Hair follicle dermal papilla cell (primary cell): ENCODE measurements around the genes HSPB2 and PLET1.

DNA sequence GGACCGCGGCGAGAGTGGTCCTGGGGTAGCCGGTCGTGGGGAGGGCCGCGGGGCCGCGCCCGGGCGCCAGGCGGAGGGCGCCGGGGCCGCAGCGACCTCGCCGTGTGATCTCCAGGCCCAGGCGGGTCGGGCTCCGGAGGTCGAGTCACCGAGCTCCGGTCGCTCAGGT, 155 bp downstream of the ZC3H12C start:
- CAGE, long polyA plus RNA, result no peak

DNA sequence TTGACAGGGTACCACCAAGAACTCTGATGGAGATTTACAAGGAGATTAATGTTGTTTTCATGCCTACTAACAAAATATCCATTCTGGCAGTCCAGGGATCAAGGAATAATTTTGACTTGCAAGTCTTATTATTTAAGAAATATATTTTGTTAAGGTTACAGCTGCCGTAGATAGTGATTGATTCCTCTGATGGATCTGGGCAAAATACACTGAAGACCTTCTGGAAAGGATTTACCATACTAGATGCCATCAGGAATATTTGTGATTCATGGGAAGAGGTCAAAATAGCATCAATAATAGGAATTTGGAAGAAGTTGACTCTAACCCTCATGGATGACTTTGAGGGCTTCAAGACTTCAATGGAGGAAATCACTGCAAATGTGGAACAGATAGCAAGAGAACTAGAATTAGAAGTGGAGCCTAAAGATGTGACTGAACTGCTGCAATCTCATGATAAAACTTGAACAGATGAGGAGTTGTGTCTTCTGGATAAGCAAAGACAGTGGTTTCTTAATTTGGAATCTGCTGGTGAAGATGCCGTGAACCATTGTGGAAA, 8.9 kb downstream of the ZC3H12C start:
- CAGE, long polyA plus RNA, result no peak

DNA sequence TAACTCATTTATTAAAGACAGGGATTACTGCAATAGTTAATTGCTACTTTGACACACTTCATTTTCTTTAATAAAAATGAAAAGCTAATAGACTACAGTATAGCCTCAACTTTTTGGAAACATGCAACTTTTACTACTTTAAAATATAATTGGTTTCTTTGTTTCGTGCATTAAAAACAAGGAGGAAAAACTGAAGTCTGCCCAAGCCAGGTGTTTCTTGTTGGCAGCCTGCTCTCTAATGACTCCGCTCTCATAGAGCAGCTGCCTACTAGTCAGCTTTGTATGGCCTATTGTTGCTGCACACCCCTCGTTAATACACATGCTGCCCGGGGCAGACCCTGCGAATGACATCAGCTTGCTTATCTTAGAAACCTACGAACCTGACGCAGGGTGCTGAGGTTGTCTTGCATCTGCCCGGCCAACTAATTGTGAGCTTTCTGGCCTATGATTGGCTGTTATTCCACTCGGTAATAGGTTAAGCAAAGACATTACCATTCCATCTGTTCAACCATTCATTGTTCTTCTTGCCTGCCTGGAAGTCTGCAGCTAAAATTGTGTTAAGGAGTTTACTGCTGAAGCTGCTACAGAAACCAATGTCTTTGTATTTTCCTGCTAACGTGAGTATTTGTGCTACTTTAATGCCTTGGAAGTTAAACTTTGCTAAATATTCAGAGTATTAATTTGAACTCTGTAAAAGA, 37.4 kb downstream of the ZC3H12C start:
- CAGE, long polyA plus RNA, result no peak

DNA sequence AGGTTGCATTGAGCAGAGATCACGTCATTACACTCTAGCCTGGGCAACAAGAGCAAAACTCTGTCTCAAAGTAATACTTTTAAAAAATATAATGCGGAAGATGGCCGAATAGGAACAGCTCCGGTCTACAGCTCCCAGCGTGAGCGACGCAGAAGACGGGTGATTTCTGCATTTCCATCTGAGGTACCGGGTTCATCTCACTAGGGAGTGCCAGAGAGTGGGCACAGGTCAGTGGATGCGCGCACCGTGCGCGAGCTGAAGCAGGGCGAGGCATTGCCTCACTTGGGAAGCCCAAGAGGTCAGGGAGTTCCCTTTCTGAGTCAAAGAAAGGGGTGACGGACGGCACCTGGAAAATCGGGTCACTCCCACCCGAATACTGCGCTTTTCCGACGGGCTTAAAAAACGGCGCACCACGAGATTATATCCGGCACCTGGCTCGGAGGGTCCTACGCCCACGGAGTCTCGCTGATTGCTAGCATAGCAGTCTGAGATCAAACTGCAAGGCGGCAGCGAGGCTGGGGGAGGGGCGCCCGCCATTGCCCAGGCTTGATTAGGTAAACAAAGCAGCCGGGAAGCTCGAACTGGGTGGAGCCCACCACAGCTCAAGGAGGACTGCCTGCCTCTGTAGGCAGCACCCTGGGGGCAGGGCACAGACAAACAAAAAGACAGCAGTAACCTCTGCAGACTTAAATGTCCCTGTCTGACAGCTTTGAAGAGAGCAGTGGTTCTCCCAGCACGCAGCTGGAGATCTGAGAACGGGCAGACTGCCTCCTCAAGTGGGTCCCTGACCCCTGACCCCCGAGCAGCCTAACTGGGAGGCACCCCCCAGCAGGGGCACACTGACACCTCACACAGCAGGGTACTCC, 87.3 kb downstream of the RDX start:
- CAGE, long polyA plus RNA, result no peak

- CAGE, long polyA plus RNA, result no peak
Observed at GRCh38 chr11:110947313-110947875, 235.2 kb upstream of the ARHGAP20 start.

- CAGE, long polyA plus RNA, result no peak
Observed at GRCh38 chr11:111363868-111364537, 15.1 kb downstream of the POU2AF1 start.

DNA sequence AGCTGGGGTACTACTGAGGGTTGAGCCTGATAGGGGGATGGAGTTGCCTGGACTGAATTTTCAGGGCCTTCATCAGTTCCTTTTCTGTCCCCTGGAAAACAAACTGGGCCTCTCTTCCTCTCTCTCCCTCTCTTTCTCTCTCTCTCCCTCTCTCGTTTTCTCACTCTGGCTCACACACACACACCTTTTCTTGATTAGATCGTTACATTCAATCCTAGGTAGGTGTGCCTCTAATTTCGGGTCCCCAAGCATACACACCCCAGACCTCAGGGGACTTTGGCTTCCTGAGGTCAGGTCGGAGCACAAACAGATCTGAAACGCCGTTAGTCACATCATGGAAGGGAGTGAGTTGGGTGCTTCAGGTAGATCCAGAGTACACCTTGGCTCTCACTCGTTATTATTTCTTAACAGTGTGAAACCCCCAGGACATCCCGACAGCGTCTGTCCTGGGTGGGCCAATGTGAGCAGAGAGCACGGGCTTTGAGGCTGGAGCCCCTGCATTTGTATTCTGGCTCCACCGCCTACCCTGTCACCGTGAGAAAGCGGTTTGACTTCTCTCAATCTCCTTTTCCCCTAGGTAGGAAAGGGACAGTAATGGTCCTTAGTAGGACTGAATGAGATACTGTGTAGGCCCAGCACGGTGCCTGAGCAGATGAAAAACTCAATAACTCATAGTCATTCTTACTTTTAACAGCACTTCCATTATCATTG, 37.3 kb upstream of the POU2AF1 start:
- CAGE, long polyA plus RNA, result no peak

GRCh38 chr11:111601703-111602368, 413 bp upstream of the SIK2 start:
- CAGE, long polyA plus RNA, result no peak

- CAGE, long polyA plus RNA, result no peak
Observed at GRCh38 chr11:111912365-111913378, at the start of gene HSPB2. Gene HSPB2, plus strand, starts transcription at chr11:111912734.

DNA sequence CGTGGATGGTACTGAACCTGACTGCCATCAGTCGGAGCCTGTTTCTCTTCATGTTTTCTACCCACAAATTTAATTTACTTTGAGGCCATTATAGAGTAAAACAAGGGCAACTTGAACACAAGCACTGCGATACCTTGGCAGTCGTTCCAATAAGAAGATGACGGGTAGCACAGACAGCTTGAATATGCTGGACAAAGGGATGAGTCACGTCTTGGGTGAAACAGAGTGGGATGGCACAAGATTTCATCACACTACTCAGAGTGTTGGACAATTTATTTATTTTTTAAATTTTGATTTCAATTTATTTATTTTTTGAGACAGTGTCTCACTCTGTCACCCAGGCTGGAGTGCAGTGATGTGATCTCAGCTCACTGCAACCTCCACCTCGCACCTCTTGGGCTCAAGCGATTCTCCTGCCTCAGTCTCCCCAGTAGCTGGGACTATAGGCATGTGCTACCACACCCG, 5.7 kb downstream of the DIXDC1 start:
- CAGE, long polyA plus RNA, result no peak

GRCh38 chr11:111993370-111994002, 31.7 kb upstream of the DLAT start:
- CAGE, long polyA plus RNA, result no peak

DNA sequence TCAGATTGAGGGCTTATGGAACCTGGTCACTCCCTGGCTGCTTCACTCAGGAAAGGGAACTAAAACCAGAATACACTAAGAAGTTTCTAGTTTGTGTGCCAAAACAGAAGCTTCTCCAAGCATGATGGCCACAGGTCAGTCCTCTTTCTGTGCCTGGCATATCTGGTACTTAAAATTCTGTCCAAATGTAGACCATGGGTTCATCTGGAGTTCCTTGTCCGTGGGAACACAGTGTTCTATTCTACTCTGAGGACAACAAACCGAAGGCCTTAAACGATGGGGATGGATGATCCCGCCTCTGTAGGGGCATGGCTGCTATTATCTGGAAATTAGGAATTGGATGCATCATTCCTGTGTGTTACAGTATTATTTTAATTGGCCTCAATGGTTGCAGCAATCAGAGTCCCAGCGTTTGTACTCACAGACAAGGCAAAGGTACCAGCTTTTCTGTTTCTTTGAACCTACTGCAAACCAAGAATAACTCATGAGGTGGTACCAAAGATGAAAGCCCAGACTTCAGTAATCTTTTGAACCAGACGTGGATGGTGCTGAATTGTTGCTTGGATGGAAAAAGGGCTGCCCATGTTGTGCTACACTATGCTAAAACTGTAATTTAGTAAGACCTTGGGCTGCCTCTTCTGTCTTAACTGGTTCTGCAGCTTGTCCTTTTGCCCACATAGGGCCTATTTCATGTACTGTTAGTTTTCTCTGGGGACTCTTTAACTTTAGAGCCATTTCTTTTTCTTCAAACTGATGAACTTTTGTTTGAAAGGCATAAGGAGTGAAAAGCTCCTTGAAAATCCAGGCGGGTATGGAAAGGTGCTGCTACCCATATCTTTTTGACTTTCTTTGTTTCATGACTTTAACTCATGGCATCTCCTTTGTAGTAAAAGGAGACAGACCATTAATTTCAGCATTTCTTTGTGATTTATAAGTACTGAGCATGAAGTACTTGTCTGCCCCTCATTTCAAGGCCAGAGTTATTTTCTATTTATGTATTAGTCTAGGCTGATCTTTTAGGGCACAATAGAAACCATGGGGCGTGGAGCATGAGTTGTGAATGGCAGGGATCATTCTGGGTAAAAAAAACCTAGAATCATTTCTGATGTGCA, 5.8 kb upstream of the DLAT start:
- CAGE, long polyA plus RNA, result no peak

- CAGE, long polyA plus RNA, result no peak
Observed at GRCh38 chr11:112025754-112026230, 584 bp downstream of the DLAT start.

GRCh38 chr11:112128758-112129279, 35.1 kb downstream of the IL18 start:
- CAGE, long polyA plus RNA, result no peak

- CAGE, long polyA plus RNA, result no peak
Observed at GRCh38 chr11:112159117-112159875, 4.6 kb downstream of the IL18 start.

DNA sequence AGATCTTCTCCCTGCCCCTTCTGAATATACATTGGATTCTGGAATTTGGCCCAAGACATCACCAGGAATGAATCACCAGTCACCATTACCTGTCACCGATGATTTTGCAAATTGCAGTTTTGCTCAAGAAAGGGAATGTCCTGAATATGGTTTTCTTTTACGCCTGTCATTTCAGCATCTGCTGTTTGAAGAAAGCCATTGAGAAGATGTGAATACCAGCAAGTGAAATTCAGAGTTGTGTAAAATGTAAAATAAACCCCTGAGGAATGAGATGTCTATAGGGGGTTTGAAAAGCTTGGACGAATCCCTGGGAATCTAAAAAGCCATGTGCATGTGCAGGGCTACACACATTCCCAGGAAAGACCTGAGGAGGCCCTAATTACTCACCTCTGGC, at the start of gene PLET1:
Gene PLET1, minus strand, starts transcription at position 171 of the 394 bp plus-strand sequence.
- CAGE, long polyA plus RNA, result no peak

DNA sequence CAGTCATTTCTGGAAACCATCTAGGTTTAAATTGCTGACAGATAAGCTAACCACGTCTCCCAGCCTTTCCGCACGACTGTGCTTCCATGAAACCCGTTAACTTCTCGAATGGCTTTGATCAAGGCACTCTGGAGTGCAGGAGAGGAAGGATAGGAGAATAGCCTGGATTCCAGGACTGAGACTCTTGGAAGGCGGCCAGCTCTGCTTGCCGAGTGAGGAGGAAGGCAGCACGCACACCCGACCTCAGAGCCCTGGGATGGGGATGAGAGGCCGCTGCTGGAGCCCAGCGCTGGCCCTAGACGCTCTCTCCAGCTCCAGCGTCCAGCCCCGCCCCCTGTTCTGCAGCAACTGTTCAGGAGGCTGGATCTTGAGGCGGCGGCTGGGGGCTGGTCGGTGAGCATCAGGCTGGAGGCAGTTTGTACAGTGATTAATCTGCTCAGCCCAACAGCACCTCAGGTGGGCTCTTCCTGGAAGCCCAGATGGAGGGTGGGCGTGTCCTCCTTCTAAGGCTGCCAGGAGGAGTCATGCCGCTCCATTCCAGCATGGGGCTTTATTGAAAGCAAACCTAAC, 176.6 kb upstream of the NCAM1 start:
- CAGE, long polyA plus RNA, result no peak

- CAGE, long polyA plus RNA, result no peak
Observed at GRCh38 chr11:112797082-112797444, 164.2 kb upstream of the NCAM1 start.

GRCh38 chr11:112852402-112852631, 108.9 kb upstream of the NCAM1 start:
- CAGE, long polyA plus RNA, result no peak

GRCh38 chr11:112852632-112852932, 108.6 kb upstream of the NCAM1 start:
- CAGE, long polyA plus RNA, result no peak